Melanocyte of skin (primary cell): ENCODE measurements around a stretch of chr2.

DNA sequence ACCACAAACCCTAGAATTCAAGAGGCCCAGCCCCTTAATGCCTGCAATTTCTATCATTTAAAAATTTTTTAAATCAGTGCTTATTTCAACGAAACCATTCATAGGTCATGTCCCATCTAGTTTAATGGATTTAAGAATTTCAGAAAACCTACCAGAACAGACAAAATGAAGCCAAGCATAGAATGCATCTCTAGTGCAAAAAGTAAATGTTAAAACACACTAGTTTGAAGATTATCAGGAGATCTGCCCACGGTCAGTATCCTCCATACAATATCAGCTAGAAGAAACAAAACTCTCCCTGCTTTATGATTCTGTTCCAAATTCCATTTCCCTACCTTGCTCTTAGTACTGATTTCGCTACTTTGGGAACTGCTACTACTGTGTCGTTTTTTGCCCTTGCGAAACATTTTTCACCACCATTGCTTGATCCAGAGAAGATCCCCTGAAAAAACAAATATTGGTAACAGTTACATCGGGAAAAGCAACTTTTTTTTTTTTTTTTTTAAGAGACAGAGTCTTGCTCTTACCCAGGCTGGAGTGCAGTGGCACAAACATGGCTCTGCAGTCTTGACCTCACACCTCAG is 4.9 kb downstream of the ITGB1BP1 start:
- CAGE, long polyA plus RNA, 2 experiments = no peak in any of the 2 experiments

DNA sequence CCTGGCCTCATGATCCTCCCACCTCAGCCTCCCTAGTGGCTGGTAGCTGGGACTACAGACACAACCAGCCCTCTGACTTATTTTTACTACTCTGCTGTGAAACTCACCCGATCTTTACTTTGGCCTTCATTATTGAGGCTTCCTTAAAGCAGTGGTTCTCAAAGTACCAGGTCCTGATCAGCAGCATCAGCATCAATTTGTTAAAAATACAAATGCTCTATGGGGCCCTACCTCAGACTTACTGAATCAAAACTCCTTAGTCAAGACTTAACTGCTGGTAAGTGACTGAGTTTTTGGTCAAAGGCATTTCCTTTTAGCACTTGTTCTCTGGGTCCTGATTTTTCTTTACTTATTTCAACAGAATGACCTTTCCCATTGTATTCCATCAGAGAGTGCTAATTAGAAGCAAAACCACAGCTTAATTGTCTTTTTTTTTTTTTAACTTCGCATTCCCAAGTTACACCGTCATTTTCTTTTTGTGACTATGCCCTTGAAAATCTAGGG is 18.4 kb upstream of the ADAM17 start:
- CAGE, long polyA plus RNA, 2 experiments = no peak in any of the 2 experiments

DNA sequence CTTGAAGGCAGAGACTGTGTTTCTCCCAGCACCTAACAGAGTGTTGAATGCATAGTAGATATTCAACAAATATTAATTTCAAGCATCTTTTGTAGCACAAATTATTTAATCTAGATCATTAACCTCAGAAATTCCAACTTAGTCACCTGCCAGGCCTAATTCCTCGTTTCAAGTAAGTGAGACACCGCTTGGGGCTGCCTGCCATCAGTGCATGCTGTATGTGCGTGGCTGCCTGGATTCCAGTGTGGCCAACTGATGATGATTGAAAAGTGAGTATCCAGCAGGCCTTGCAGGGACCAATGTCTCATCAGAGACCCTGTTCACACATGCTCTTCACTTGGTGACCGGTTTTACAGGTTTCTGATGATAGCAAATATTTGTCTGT is 13.6 kb upstream of the YWHAQ start:
- CAGE, long polyA plus RNA, 2 experiments = no peak in any of the 2 experiments

DNA sequence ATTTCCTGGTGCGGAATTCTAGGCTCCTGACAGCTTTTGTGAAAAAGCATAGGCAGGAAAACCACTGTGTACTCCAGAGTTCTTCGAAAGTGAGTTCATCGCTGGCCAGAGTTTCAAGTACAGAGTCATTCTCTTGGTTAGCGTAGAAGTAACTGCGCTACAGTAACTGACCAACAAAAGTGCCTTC is 13.9 kb upstream of the YWHAQ start:
- CAGE, long polyA plus RNA, 2 experiments = no peak in any of the 2 experiments

GRCh38 chr2:9951876-9952120 is 305 bp downstream of the GRHL1 start:
- CAGE, long polyA plus RNA, 2 experiments = no peak in any of the 2 experiments

DNA sequence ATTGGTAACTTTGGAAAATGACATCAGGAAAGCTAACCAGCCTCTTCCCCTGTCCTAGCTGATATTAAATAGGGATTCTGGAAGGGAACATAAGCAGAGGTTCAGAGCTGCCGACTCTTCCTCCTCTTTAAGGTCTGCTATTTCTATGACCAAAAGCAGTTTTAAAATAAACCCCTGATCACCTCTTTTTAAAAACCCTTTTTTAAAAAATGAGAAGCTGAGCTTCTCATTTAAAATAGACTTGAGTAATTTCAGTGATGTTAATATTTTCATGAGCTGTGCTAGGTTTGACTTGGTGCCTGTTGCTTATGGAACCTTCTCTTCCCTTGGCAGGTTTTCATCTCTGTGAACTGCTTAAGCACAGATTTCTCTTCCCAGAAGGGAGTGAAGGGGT is 34.3 kb downstream of the GRHL1 start:
- CAGE, long polyA plus RNA, 2 experiments = no peak in any of the 2 experiments

DNA sequence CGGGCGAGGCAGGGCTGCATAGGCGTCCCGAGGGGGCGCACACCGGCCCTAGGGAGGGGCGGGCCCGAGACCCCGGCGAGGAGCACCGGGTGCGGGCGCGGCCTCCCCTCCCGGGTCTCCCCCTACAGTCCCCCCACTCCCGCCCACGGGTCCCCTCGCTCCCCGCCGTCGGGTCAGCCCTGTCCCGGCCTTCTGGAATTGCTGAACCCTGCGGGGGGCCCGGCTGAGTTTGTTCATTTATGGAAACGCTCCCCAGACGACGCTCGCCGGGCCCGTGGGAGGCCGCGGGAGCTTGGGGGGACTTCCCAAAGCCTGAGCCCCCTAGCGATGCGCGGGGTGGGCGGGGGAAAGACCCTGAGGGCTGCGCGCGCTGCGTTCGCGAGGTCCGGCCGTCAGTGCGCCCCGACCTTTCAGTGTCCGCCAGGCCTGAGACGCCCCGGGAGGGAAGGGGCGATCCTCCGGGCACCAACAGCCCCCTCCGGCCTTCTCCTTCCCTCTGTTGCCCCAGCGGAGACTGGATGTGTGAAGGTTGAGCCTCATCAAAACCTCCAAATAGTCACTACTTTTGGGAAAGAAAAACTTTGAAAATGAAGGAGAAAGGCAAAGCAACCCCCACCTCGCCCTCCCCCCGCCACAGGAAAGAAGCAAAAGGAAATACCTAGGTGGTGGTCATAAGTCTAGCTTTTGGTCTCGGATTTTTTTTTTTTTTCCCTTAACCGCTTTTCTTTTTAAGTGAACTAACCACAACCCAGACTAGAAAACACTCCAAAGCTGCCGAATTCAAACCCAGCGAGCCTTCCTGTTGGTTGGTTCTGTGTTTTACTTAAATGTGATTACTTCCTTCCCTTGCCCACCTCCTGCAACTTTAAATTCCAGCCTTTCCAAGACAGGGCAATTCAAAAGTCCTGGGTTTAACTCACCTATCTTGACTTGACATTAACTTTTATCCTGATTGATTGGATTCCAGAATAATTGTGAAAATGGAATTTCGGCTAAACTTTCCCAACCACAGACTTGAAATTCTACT is 531 bp upstream of the CYS1 start:
- CAGE, long polyA plus RNA, 2 experiments = no peak in any of the 2 experiments

DNA sequence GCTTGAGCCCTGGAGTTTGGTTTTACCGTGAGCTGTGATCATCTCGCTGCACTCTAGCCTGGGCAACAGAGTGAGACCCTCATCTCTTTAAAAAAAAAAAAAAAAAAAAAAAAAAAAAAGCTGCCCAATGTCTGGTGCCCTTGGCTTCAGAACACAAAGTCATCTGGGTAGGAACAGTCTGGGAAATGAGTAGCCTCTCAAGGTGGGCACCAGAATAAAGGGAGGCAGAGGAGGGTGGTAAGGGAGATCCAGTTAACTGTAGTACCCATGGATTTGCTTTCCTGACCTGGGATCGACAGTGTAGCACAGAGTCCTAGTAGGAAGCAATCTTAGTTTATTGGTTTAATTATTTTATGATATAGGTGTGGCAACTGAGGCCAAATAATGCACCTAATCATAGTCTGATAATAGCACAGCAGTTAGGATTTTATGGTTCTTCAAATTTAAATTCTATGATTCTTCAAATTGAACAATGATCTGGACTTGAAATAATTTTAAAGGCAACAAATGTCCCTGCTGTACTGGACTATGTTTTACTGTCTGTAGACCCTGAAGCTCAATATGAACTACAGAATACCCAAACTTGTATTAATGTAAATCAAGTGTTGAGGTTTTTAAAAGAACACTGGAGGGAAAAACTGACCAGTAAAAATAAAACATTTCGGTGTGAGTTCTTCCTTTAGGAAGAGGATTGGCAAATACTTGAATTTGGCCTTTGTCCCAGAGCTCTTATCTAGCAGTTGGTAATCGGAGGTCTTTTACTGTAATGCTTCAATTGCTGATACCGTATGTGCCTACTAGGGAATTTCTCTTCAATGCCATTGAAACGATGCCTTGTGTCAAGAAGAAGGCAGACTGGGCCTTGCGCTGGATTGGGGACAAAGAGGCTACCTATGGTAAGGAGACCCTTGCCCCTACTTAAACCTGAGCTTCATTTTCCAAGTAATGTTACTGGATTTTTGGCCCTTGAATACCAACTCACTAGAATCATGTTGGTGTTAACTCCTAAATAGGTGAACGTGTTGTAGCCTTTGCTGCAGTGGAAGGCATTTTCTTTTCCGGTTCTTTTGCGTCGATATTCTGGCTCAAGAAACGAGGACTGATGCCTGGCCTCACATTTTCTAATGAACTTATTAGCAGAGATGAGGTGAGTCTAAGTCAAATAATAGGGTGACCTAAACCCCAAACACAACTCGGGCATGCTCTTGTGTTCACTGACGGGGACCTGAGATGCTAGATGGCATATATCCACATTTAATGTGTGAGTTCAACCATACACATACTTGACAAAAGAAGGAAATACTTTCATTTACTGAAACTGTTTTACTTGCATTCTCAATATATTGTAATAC is 4.0 kb downstream of the RRM2 start:
- CAGE, long polyA plus RNA, 2 experiments = no peak in any of the 2 experiments

DNA sequence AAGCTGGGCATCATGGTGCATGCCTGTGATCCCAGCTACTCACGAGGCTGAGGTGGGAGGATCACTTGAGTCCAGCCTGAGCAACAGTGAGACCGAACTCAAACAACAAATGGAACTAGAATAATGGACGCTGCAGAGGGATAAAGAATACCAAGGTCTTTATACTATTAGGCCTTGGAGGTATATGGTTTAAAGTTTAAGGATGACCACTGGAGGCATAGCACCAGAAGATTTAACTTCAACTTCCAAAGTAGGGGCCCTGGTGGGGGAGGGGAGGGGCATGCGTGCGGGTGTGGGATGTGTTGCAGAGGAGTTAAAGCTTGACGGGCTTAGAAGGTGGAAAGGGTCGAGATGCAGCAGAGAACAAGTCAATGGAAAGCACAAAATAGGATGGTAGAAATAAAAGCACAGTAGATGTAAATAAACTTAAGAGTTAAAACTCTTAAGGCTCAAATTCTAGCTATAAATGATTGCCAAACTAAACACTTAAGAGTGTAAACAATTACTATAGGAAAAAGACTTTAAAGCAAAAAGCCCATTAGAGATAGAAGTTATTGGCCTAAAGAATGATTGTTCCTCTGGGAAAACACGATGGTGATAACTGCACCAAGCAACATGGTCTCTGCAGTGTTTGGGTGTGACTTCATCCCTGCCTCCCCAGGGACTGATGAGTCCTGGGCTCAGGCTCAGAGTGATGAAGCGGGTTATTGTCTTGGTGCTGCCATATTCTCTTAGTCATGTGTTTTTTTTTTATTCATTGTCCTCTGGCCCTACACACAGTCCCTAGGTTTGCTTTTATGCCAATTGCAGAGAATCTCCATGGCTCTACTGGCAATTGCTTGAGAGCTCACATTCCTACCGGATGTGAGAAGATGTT is 12.9 kb downstream of the RRM2 start:
- CAGE, long polyA plus RNA, 2 experiments = no peak in any of the 2 experiments

DNA sequence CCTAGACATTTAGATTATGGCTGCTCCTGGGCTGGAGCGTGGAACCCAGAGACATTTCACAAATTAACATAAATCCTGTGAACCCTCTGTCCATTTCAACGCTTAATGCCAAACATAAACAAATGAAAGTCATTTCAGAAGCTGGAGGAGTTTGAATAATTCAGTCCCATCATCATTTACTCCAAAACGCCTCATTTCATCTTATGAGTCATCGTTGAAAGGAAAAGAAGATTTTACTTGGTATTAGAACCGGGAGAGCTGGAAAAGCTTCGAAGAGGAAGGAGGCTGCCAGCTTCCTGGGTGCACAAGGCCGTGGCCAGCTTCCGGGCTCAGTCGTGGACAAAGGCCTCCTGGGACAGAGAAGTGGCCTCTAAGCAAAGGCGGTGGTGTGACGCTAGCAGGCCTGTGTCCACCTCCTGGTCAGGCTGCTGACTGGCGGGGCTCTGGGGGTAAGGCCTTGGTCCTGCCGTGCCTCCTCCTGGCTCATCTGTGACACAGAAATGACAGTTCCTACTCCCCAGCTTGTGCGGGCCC is 71.4 kb downstream of the RRM2 start:
- CAGE, long polyA plus RNA, 2 experiments = no peak in any of the 2 experiments

GRCh38 chr2:10329754-10330567 is 27.3 kb downstream of the HPCAL1 start:
- CAGE, long polyA plus RNA, 2 experiments = no peak in any of the 2 experiments

DNA sequence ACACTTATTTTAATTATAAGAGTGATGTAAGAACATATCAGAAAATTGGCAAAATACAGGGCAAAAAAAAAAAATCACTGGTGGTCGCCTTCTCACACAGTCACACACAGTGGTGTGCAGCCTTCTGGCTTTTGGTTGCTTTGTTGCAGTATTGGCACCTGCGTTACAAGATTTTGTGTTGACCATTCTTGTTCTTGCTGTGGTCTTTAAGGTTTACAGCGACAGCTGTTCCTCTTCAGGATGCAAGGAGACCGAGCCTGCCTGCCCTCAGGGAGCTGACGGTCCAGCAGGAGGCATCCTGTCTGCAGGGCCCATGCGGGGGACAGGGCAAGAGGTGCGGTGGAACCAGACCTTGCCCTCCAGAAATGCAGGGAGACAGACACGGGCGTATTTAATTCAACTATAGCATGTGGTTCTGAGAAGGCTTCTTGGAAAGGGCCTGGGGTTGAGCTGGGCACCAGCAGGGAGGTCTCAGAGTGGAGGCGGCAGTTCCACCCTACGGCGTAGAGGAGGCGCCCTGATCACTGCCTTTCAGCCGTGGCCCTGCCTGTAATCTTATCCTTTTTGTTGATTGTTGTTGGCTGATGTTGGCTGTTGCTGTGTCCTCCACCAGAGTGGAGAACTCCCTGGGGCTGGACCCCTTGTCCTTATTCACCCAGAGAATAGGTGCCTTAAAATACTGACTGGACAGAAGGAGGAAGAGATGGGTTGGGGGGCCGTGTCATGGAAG is 71.7 kb downstream of the HPCAL1 start:
- CAGE, long polyA plus RNA, 2 experiments = no peak in any of the 2 experiments

DNA sequence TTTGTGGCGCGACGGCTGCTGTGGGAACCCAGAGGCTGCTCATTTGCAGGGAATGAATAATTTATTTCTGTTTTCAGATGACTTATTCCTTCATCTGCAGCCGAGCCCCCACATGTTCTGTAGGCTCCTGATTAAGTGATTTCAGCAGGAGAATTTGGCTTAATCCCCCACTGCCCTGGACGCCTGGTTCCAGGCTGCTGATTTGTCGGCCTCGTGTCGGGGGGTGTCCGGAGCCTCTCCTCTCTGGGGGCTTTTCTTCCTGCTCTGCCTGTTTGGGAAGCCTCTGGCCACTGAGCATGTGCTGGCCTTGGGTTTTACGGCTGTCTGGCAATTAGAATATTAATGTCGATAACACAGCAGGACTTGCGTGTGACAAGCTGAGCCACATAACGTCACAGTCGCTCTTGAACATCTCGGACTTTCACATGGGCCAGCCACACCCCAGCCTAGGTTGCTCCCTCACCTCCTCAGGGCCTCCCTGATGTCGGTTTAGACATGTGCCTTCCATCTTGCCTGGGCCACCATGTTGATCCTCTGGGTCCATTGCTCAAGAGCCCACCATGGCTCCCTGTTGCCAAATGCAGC is 62.4 kb downstream of the ODC1 start:
- CAGE, long polyA plus RNA, 2 experiments = no peak in any of the 2 experiments

DNA sequence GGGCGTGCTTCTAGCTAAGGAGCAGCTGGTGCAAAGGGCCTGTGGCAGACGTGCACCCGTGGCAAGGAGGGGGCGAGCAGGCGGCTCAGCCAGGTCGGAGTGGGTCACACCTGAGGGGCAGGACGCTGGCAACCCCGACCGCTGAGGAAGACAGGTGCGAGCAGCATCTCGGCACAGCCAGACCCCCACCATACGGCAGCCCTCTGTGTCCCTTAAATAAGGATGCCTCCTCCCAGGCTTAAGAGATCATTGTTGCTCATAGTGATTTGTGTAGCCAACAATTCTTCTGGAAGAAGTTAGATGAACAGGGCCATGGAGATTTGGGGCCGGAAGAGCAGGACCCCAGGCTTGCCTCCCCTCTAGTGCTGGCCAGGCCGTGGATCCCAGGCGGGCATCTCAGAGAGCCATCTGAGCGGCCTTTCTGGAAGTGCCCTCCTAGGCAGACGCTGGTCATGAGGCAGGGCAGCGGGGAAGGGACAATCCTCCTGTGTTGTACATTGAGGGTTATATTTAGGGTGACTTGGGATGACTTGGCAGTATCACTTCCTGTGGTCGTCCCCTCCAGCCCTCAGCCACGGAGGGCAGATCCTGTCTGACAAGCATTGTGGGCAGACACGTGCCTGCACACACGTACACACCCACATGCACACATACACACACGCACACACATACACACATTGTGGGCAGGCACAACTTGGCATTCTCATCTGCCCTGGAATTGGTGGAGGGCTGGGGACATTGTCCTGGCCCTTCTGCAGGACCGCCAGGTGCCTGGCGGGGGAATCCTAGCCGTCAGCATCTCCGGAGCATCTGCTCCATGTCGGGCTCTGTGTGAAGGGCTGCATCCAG is 47.8 kb downstream of the ODC1 start:
- CAGE, long polyA plus RNA, 2 experiments = no peak in any of the 2 experiments

DNA sequence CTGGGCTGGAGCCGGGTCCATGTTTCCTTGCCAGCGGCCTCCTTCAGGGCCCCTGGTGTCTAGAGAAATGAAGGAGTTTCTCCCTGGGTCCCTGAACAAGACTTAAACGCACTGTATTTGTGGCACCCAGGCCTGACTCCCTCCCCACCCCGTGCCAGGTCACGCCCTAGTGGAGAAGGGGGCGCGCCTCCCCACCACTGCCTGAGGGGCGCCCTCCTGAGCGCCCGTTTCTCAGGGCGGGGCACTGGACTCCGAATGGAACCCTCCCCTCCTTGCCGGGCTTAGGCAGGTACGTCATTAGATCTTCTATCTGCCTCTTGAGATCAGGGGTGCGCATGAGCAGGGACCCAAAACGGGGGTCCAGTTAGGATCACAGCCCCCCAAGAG is 16.3 kb downstream of the ODC1 start:
- CAGE, long polyA plus RNA, 2 experiments = no peak in any of the 2 experiments

DNA sequence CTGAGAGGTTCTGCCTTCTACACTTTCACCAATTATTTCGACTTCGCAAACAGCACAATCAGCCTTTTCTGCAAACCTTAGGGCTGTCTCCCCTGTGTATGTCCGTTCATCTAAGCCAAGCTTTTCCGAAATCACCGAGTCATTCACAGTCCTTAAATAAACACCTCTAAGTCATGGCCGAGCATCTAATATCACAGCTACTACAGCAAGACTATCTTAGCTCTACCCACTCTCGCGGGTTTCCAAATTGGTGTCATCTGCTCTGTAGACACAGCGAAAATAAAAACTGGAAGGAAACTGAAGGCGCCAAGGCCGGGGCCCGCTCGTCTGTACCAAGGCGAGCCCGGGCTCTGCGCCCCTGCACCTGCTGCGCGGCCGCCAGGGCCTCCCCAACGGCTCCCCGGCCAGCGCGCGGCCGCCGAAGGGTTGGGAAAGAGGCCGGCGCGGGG is 705 bp downstream of the ODC1 start:
- CAGE, long polyA plus RNA, 2 experiments = no peak in any of the 2 experiments

- CAGE, long polyA plus RNA, 2 experiments = no peak in any of the 2 experiments
Measured at GRCh38 chr2:10584672-10585425, 104.9 kb downstream of the NOL10 start.

DNA sequence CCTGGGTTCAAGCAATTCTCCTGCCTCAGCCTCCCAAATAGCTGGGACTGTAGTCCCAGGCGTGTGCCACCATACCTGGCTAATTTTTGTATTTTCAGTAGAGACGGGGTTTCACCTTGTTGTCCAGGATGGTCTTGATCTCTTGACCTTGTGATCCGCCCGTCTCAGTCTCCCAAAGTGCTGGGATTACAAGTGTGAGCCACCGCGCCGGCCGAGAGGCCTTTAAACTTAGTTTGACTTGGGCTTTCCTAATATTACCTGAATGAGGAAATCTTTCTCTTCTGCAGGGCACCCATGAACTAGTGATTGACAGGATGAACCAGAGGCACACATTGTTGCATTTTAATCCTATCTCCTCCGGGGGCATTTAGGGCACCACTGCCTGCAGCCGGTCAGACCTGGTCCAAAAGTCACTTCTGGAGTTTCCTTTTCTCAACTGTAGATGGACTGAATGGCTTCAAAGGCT is 37.4 kb downstream of the ATP6V1C2 start:
- CAGE, long polyA plus RNA, 2 experiments = no peak in any of the 2 experiments

- CAGE, long polyA plus RNA, 2 experiments = start-site peak on the minus strand in 2 of 2 experiments, at chr2:10784937-10785033 at its widest, 387 to 1,847 reads per replicate
Measured at GRCh38 chr2:10784729-10785284, 27.8 kb downstream of the PDIA6 start.

DNA sequence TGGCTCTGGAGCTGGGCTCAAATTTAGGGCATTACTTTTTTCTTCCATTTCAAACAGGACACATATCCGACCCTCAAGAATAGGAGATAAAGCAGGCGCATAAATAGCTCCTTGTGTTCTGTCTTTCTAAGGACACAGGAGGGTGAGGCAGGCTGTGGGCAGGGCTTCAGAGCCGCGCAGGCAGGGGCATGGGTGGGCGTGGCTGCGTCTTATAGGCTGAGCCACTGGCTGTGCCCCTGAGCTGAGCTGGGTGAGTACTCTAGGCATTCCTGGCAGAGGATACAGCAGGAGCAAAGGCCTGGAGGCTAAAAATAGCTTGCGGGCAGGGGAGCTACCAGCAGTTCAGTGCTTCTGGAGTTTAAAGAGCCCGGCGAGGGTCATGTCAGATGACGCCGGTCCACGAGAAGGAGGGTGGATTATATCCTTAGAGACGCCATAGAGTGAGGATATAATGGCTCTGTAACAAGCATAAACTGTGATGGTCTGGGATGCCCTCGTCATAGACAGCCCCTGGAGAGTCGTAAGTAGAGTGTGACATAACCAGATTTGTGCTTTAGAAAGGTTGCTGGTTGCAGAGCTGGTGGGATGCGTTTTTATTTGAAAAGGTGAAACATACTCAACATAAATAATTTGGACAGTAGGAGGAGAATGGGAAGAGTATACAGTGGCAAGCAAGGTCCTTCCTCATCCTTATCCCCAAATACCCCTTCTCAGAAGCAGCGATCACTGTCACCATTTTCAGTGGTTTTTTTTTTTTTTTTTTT is 31.6 kb upstream of the PDIA6 start:
- CAGE, long polyA plus RNA, 2 experiments = no peak in any of the 2 experiments